Metastatic Pancreatic Carcinoma in the Ovary (tissue), 1 donor: ENCODE data around the gene NUP43.

GRCh38 chr6:147530645-147531156, 22.2 kb downstream of the SAMD5 start:
- PRO-cap: no peak

- PRO-cap: no peak
Observed at GRCh38 chr6:148406350-148406922, 63.8 kb downstream of the SASH1 start.

- PRO-cap: no peak
Observed at GRCh38 chr6:148431411-148431904, 88.8 kb downstream of the SASH1 start.

GRCh38 chr6:148455105-148455786, 112.6 kb downstream of the SASH1 start:
- PRO-cap: no peak

GRCh38 chr6:148518320-148519061, 175.9 kb downstream of the SASH1 start:
- PRO-cap: no peak

GRCh38 chr6:148531267-148531986, 188.8 kb downstream of the SASH1 start:
- PRO-cap: no peak

DNA sequence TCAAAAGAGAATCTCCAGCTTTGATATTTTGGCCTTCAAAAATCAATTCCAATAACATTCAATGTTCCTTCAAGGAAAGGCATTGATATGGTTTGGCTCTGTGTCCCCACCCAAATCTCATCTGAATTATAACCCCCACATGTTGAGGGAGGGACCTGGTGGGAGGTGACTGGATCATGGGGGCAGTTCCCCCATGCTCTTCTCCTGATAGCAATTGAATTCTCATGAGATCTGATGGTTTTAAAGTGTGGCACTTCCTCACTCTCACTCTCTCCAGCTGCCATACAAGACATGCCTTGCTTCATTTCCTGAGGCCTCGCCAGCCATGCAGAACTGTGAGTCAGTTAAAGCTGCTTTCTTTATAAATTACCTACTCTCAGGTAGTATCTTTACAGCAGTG, 53.0 kb upstream of the UST start:
- PRO-cap: no peak

DNA sequence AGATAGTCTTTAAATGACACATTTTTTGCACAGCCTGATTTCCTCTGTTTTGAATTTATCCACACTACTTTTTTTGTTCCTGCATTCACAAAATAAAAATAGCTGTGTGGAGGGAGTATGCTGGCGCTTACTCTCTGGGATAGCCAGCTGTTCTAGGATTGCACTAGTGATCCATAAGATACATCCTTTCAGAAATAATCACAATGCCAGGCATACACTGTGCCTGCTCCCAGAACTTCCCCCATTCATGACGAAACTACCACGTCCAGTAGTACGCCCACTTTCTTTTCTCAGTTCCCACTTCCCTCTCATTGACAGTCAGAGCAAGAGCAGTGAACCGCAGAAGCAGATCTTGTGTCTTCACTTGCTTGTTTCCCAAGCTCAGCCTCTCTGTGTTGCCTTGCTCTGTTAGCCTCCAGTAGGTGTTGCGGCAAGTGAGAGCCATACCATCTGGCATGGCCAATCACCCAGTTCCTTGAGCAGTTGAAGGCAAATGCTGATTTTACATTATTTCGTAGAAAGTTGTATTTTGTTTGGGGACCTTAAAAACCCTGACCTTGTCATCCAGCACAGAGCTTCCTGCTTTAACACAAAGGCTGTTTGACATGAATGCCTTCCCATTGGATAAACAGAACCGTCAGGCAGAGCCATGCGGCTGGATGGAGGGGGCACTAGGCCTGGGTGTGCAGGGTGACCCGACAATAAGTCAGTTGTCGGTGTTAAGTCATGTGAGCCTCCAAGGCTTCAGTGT, 11.7 kb downstream of the UST start:
- PRO-cap: unidirectional peak, plus-strand start at position 321 of the sequence

DNA sequence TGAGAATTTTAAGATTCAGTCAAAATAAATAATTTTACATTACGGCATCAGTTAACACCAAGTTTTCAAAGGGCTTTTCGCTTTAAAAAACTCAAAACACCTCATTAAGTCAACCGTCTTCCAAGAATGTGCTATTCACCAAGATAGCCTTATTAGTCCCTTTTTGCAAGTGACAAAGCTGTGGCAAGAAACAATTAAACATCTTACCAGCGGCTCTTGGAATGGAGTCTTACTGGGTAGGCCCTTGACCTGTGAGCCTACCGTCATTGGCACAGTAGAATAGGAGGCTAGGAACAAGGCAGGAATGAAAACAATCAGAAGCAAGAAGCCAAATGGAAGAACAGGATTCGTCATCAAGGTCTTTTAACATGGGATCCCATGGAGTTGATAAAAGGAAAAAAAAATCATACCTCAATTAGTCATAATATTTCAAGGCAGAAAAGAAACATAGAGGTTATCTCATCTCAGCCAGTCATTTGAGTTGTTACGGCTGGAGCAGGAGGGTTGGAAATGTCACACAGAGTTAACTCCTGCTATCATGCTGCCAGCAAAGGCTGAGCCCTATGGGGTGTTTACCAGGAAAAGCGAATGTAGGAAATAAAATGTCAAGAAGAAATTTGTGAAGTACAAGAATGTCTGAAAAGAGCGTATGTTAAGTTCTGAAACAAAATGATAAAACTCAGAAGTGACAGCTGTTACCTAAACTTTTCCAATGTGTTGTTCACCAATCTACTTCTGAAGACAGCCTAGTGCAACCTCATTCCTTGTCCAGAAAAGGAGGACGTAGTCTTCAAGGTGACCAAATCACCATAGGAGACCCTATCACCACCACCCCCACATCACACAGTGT, 236.5 kb downstream of the UST start:
- PRO-cap: no peak

DNA sequence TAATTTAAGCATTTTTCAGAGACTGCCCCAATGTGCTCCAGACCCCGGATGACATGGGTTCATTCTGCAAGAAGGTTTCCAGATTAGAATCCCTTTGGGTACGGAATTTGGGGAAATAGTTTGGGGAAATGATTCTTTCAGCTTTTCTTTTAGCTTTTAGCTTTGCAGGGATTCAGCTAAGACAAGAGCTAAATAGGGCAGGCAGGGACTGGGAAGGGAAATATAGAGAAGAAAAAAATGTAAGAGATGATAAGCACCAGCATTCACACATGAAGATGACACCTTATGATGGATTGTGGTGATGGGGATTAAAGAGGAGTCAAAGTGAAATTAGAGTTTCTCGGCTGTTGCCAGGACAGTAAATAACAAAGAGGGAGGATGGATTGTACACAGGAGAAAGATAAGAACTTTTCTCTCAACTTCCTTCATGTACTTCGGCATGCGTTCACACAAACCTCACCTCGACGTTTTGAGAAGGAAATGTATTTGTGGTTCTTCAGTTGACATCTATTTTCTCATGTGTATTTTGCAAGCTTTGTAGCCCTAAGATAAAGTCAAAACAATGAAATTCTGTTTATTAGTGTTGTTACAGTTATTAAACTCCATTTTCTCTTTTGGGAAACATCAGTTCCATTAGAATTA, 169.2 kb upstream of the TAB2 start:
- PRO-cap: no peak

- PRO-cap: no peak
Observed at GRCh38 chr6:149328568-149329664, 11.4 kb downstream of the TAB2 start.

DNA sequence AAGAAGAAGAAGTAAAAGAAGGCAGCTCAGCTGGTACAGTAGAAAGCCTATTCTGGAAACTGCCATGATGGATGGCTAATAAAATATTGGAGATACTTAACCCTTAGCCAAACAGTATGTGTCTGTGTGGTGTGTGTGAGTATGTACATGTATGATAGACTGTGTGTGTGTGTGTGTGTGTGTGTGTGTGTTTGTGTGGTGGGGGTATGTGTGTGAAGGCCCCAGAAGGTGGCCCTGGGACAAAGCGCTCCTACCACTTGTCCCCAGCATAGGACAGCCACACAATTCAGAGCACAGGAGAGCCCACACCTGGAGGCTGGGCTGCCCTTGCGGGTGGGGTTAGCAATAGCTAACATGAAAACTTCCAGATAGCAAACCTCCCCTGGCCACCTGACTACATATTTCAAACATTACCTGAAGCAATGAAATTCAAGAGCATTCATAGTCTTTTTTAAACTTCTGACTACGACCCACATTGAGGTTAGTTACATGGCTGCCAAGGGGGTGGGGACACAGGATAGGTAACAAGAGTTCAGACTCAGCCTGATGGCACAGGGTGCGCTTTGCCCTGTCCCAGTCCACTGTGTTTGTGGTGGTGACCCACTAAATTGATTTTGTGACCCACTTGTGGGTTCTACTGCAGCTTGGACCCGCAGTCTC, 34.9 kb downstream of the ZC3H12D start:
- PRO-cap: no peak

DNA sequence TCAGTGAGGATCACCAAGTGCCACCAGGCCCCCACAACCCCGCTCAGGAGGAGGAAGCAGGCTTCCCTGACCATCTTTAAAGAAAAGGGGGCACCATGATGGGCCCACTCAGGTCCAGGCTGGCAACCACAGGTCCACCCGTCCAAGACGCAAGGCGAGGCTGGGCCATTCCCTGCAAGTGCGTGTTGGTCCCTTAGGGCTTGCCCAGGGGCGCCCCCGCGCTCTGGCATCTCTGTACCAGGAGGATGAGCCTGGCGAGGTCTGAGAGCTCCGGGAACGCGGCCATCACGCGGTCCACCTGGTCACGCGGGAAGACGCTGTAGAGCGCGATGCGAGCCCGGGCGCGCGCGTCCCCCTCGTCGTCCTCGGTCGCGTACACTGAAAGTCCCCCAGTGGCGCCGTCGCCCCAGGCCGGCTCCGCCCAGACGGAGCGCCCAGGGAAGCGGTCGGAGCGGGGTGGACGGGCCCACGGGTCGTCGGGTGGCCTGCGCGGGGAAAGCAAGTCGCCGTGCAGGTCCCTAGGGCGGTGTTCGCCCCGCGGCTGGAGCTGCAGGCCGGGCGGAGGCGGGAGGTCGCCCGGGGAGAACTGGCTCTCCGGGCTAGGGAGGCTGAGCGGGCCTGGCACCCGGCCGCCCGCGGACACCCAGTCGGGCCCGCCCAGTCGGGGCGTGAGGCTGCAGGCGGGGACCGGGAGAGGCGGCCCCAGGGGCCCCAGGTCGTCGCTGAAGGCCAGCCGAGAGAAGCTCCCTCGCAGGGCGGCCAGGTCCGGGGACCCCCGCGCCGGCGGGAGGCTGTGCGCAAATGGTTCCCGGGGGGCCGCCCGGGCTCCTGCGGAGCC, 34.1 kb downstream of the ZC3H12D start:
- PRO-cap: no peak

DNA sequence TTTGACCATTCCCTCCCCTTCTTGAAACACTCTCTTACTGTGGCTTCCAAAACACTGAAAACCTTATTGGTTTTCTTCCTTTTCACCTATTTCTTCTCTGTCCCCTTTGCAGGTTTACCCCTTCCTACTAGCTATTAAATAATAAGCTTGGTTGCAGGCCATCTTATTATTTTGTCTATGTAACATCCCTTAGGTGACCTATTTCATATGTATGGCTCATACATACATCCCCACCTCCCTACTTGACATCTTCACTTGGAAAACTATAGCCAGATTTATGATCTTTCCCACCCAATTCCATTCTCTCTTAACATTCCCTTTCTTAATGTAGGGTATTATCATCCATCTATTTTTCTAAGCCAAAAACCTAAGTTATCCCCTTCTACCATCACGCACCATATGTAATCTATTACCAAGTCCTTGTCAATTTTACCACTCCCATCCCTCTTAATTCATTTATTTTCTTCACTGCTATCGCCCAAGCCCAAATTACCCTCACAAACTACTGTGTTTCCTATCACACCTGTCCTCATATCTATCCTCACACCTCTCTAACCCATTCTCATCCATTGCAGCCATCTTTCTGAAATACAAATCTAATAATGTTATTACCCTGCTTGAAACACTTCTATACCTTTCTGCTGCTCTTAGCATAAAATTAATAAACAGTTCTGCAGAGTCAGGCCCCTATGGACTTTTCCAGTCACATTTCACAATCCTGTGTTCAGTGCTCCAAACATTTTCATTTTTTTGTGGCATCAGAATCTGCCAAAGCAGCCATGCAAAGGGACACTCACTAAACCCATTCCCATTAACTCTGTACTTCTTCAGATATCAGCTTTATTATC, 26.1 kb downstream of the LATS1 start:
- PRO-cap: no peak

GRCh38 chr6:149726154-149727350, 8.7 kb upstream of the LATS1 start:
- PRO-cap: no peak

DNA sequence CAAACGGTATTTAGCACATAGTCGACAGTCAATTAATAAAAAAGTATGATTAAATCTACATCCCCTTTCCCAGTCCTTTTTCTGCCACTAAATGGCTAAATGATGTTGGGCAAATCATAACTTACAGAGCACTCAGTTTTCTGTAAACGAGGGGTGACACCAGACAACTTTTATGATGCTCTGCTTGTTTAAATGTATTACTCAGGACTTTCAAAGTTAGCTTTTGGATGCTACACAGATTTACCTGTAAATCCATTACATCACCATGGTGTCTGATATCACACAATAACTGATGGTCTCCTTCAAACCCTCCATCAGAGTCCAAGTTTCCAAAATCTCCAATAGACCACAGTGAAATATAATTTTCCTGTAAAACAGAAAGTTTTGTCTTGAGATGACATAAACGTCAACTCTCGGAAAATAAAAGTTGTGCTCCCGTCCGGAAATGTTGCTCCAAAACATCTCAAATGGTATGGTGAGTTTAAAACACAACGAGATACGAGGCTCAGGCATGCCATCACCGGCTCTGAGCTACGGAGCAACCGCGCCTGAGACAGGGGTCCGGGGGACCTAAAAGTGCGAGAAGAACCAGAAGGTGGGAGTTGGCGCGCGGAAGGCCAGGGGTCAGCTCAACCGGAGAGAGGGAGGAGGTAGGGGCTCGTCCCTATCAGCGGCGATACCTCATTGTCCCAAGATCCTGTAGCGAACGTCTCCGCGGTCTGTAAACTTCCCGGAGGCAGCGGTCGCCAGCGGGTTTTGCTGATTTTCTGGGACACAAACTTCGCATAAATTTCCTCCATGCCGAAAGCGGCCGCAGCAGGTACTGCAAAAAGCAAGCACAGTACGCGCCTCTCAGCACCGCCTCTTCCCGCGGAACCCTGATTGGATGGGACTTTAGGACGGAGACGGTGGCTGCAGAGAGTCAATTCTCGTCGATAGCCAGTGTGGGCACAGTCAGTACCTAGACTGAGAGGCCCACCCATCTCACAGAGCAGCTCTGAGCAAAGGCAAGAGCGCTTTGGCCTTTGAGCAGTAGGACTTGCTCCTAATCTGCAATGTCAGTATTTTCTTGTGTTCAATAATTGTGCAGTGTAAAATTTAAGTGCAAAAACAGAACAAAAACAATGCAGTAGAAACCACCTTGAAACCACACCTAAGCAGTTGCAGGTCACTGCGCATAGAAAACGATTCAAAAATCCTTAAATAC, at the start of gene NUP43:
NUP43 (minus strand) TSS at position 834 of the 1,207 bp plus-strand sequence.
- PRO-cap: bidirectional peak, plus-strand start at position 925 of the sequence, minus-strand start at position 825 of the sequence

DNA sequence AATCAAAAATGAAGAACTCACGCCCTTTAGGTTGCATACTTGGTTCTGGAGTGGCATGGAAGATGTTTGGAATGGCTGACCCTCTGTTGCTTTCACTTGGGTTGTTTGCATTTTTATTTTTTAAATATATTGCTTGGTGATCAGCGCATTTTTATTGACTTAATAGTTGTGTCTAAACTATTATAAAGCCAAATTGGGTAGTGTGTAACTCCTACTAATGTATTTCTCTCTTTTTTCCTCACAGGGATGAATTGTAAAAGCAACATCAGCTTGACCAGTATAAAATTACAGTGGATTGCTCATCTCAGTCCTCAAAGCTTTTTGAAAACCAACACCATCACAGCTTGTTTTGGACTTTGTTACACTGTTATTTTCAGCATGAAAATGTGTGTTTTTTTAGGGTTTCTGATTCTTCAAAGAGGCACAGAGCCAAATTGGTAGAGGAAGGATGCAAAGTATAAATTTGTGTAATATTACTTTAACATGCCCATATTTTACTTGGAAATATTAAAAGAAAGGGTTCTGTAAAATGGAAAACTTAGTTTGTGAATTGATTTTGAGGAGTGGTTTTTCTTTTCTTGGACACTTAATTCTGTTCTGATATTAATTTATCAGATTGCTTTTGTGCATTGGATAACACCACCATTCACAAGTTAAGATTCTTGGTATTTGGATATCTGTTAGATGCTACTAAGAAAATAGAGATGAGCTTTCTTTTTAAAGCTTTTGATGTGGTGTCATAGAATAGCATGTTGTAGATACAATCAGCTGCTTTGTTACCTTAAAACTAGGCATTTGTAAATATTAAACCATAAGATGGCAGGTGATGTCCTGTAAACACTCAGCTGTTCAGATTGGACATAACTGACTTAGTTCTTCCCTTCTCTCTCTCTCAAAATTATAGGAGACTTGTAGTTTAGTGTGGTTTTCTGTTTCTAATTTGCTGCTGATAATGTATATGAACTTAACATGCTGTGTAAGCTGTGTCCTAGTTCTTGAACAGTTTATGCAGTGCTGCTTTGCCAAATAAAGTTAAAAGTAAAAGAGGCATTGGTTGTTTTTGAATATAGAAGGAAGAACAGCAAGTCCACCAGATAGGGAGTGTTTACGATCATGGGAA, 53.4 kb downstream of the LRP11 start:
- PRO-cap: no peak

DNA sequence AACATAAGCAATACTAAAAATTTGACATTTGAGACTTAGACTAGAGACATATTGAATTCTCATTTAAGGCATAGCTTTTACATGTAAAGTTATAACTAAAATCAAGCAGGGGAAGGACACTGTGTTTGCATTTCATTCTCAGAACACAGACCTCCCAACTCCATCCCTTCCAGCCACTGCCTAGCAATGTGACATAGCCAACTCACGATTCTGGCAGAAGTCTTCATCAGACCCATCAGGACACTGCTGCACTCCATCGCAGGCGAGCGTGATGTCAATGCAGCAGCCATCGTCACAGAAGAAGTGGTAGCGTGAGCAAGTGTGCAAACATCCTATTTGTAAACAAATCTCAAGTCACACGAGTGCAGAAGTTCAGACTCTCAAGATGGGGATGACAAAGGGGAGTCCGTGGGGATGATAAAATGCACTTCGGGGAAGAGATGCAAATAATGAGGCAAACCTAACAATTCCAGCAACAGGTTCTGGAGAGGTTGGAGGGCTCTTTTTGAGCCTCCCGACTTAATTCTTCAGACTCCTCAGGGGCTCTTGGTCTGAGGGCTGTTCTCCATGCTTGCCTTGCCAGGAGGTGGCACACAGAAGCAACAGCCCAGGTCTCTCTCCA, 26.9 kb downstream of the LRP11 start:
- PRO-cap: no peak

GRCh38 chr6:150117841-150118125, 25.1 kb upstream of the PPP1R14C start:
- PRO-cap: no peak

GRCh38 chr6:150145334-150145840, 2.5 kb downstream of the PPP1R14C start:
- PRO-cap: no peak